Ureter (tissue), 1 donor: ENCODE results near the genes TCFL5 and STMN3.

DNA sequence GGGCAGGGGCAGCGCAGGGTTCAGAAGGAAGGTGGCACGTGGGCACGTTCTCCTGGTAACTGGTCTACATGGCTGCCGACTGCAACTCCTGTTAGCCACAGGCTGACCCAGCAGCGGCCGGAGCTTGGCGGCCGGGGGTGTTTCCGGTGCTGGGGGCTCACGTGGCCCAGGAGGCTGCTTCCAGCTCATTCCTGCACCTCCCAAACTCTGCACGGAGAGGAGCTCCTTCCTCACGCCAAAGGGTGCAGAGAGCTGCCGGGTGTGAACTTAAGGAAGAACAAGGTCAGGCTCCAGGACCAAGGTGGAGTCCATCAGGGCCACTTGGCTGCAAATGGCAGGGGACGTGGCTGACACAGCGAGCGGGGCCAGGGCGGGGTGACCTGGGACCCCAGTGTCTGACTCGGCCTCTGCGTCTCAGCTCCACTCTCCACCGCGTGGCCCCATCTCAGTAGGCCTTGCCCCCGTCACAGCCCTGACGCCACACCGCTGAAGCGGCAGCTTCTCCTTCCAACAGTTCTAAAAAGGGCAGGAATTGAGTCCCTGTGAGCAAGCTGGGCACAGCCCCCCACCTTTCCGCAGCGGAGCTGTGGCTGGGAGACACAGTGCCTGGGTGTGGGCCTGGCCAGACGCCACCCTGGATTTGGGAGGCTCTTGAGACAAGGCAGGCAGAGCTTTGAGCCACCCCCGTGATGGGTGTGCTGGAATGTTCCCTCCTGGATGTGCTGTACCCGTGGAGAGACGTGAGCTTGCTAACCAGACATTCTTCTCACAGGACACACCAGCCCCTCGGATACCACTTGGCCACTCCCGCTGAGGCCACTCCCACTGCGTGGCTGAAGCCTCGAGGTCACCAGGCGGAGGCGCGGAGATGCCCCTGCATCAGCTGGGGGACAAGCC, 13.5 kb downstream of the SLCO4A1 start:
- PRO-cap = no peak

DNA sequence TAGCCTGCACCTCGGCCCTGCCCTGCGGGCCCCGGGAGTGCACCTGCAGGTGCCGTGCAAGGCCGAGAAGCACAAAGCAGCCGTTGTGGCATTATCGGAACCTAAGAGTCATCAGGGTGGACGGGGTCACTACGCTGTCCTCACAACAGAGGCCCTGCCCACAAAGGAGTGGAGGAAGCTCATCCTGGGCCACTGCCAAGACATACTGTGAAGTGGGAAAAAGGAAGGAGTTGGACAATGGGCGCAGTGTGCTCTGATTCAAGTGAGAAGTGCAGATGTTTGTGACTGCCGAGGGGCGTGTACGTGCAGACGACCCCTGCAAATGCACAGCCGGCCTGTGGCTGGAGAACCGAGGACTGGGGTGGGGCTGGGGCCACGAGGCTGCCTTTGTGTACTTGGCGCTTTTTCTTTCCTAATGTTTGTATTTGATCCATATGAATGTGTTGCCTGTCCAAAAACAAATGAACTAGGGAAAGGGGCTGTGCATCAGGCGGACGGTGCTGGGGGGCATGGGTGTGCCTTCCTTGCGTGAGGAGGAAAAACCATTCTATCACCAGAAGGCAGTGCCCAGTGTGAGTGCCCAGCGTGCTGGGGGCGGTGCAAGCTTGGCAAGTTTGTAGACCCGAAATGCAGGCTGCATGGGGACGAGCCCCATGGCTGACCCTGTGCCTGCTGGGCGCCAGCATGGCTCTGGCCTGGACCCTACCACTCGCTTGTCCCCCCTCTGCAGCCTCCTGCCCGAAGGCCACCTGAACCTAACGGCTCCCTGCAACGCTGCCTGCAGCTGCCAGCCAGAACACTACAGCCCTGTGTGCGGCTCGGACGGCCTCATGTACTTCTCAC, 24.9 kb downstream of the SLCO4A1 start:
- PRO-cap = no peak

DNA sequence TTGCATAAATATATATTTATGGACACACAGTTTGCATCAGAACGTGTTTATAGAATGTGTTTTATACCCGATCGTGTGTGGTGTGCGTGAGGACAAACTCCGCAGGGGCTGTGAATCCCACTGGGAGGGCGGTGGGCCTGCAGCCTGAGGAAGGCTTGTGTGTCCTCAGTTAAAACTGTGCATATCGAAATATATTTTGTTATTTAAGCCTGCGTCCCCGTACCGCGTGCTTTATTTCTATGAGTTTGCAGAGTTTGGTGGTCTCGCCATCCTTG, 29.7 kb downstream of the SLCO4A1 start:
- PRO-cap = no peak

- PRO-cap = no peak
Observed at GRCh38 chr20:62703494-62703806, 5.2 kb upstream of the NTSR1 start.

DNA sequence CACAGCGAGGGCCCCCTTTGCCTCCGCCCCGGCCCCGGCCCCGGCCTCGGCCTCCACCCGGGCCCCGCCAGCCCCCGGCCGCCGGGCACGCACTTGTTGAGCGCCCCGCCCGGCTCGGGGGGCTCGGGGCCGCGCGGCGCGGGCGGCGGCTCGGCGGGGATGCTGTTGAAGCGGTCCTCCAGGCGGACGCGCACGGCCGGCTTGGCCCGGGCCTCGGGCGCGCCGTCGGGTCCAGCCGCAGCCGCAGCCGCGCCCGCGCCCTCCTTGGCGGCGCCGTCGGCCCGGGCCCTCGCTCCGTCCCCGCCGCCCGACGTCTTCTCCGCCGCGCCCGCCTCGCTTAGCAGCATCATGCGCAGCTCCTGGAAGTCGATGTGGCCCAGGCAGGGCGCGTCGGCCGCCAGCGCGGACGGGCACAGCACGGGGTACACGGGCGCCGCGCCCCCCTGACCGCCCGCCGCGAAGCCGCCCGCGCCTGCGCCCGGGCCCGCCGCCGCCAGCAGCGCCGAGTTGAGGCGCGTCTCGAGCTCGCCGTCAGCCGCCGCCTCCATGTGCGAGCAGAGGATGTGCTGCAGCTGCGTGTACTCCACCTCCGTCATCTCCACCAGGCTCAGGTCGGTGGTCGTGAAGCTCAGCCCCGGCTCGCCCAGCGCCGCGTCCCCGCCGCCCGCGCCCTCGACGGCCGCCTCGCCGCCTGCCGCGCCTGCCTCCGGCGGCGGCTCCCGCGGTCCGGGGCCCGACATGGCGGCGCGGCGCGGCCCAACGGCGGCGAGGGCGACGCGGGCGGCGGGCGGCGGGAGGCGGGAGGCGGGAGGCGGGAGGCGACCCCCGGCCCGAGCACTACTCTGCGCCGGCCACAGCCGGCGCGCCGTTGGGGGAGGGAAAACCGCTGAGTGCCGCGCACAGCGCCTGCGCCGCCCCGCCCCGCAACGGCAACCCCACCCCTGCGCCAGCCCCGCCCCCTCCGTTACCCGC, at the start of gene TCFL5:
TSS of gene TCFL5 (minus strand) at position 892 of the 972 bp plus-strand sequence.
- PRO-cap = bidirectional peak, plus-strand start outside the sequence, minus-strand start at position 870 of the sequence

GRCh38 chr20:62898446-62899131, 27.7 kb downstream of the DIDO1 start:
- PRO-cap = no peak

DNA sequence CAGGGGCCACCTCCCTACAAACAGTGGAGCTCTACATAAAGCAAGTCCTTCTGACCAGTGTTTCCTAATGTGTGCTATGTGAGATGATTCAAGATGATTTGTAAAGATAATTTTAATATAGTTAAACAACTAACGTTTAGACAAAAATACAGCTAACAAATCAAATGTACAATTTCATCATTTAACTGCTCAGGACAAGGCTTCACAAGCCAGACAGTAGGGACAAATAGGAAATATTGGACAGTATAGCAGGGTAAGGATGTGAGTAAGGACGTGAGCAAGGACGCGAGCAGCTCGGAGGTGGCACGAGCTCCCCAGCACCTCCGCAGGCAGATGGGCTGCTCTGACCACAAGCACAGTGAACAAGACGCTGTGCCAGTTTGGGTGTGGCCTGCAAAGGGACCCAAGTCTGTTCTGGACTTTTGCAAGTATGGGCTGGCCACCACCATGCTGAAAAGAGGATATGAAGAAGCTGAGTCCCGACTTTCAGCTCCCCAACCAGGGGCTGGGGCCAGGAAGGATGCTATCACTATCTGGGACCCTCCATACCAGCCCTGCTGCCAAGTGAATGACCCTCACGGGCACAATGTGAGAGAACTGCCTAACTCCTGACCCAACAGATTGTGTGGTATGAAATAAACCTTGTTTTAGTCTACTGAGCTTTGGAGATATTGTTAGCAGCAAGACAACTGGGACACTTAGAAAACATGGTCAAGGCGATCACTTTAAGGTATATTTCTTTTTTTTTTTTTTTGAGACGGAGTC, 14.4 kb downstream of the DIDO1 start:
- PRO-cap = no peak

- PRO-cap = no peak
Observed at GRCh38 chr20:62923348-62923755, 3.0 kb downstream of the DIDO1 start.

GRCh38 chr20:62947337-62948014, 5.0 kb upstream of the SLC17A9 start:
- PRO-cap = no peak

DNA sequence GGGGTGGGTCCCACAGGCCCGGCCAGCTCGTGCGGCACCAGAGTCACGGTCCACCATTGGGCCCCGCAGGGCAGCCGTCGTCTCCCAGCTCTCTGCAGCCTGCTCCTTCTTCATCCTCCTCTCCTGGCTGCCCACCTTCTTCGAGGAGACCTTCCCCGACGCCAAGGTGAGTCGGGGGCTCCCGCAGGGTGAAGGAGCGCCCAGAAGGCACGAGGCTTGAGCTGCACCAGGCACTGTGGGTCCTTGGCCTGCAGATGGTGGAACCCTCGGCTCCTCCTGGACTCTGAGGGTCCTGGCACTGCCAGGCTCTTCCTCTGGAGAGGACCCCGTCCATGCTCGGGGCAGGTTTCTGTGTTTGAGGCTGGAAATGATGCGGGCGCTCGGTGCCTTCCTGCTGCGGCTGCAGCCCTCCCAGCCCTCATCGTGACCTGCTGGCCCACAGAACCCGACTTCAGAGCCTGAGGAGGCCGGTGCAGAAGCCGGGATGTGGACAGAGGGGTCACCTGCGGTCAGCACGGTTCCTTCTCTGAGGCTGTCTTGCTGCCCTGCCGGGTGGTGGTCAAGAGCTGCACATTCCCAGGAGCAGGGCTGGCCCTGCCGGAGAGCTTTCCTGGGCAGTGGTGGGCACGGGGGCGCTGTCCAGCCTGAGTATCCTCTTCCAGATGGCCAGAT, 11.1 kb downstream of the SLC17A9 start:
- PRO-cap = no peak

DNA sequence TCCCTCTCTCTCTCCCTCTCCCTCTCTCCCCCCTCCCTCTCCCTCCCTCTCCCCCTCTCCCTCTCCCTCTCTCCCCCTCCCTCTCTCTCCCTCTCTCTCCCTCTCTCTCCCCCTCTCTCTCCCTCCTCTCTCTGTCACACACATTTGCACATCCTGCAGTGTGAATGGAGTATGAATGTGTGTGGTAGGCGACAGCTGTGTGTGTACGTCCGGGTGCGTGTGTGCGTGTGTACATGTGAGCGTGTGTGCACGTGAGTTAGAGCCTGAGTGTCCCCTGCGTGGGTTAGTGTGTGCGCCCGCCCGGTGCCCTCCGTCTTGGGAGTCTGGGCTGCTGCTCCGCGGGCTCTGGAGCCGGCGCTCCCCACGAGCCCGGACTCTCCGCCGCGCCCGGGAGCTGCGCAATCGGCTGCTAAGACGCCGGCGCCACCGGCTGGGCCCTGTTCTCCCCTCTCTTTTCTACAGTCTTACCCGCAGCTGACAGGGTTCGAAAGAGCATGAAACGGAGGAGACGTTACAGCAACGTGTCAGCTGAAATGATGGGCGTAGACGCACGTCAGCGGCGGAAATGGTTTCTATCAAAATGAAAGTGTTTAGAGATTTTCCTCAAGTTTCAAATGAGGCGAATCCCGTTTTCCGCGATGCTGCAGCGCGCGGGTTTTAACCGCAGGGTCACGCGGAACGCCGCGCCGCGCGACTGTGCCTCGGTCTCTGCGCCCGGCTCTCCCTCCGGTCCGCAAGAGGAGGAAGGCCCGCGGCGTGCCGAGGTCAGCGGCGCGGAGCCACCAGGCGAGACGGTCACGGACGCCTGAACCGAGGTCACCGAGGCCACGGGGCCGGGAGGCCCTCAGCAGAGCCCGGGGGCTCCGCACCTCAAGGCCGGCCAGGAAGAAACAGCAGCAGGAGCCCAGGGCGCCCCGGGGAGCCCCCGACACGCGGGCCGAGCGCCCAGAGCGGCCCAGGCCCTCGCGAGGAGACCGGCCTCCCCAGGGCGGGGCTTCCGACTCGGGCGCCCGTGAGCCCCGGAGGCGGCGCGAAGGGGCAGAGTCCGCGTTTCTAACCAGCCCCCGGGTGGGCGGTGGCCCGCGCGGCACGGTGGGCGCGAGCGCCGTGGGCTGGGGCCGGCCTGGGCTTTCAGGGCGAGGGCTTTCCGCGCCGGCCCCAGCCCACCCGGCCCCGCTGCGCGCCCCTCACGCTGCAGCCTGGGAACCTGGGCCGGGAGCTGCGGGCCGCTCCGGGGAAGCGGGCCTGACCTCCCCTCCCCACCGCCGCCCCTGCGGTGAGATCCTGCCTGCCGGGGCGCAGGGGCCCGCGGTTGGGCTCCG, 95.3 kb upstream of the BHLHE23 start:
- PRO-cap = no peak

DNA sequence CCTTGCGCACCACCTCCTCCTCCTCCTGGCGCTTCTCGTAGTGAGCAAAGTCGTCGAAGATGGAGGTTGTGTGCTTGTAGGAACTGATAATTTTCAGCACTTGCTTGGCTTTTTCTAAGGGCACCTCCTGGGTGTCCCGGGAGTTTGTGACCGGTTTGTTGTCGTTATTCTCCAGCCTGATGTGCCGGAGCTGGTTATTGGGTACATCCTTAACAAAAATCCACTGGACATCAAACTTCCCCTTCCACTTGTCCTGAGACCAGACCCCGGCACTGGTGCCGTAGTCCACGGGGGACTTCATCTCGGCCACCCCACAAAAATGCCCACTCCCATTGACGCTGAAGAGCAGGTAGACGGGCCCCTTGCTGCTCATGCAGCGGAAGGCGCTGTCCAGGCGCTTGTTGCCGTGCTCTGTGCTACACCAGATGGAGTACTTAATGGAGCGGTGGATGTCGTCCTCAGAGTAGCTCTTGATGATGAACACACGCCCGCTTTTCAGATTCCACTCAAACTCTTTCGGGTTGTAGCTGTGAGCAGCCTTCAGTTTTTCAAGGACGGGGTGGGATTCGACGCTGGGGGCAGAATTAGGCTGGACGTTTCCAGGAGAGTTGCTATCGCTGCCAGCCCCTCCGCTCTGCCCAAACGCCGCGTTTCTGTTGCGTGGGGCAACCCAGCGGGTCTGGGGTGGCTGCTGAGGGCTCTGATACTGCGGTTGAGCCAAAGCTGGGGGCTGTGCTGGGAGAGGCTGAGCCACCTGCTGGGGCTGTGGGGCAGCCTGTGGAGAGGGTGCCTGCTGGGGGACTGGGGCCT, 13.4 kb downstream of the YTHDF1 start:
- PRO-cap = no peak

DNA sequence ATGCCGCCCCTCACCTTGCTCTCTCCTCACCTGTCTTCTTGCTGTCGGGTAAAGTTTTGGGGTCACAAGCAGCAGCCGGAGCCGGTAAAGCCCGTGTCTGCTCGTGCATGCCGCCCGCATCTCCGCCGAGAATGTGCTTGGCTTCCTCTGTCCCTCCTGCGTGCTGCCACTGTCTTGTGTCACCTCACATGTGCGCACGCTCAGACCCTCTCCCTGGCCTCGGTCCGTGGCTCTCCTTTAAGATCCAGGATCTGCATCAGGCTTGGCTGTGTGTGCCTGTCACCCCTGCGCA, 9.2 kb upstream of the COL20A1 start:
- PRO-cap = no peak

DNA sequence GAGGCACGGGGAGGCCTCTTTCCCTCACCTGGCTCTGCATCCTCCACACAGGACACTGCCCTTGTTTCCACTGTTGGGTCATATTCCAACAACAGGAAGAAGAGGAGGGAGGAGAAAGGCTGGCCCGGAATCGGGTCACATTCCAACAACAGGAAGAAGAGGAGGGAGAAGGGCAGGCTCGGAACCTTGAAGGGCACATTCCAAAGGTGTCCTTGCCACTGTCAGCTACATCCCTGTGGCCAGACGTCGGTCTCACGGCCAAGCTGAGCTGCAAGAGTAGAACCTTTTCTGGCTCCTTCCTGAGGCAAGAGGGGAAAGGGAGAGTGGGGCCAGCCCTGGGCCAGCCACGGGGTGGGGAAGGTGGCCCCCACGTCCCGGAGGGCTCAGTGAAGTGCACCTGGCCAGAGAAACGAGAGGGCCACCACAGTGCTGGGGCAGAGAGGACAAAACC, 25.4 kb downstream of the CHRNA4 start:
- PRO-cap = no peak

- PRO-cap = no peak
Observed at GRCh38 chr20:63432592-63432992, 39.9 kb downstream of the KCNQ2 start.

- PRO-cap = no peak
Observed at GRCh38 chr20:63582941-63583562, 9.0 kb upstream of the HELZ2 start.

GRCh38 chr20:63641231-63642000, 11.8 kb downstream of the STMN3 start:
- PRO-cap = bidirectional peak, plus-strand start at chr20:63642139, minus-strand start at chr20:63641841

DNA sequence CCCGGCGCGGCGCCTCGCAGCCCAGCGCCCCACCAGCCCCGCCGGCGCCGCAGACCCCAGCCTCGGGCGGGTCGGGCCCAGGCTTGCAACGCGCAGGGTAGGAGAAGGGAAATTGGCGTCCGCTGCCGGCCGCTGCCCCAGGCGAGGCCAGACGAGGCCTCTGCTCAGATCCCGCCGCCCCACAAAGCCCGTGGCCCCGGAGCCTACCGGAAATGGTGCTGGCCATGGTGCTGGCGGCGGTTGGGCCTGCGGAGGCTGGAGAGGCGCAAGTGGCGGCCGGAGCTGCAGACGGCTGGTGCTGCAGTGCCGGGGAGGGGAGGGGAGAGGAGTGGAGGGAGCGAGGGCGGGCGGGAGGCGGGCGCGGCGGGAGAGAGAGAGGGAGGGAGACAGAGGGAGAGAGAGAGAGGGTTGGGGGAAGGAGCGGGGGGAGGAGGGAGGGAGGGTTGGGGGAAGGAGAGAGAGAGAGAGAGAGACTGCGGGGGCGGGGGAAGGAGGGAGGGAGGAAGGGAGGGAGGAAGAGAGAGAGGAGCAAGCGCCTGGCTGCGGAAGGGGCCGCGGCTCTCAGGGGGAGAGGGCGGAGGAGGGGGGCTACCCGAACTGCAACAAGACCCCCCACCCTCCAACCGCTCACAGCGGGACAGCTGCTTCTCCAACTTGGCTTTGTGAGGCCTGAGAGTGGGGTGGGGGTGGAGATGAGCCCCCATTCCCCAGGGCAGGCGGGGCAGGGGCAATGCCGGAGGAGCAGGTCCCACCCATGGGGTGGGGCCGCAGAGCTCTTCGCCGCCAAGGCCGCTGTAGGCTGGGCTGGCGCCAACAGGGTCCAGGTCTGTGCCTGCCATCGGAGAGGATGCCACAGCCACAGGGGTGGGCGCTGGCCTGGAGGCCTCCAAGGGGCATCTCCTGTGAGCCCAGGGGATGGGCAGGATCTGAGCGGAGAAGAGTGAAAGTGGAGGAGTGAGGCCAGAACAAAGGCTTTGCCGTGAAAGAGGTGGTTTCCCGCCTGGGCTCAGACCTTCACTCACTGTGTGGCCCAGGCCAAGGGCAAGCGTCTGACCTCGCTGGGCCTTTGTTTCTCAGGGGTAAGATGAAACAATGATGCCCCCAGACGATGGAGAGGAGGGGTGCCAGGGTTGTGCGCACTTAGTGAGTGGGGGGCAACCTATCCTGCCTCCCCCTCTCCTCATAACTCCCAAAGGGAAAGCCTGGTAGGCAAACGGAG, at the start of gene STMN3:
TSS of gene STMN3 (minus strand) at position 305 of the 1,219 bp plus-strand sequence.
- PRO-cap = bidirectional peak, plus-strand start at position 513 of the sequence, minus-strand start at position 288 of the sequence

DNA sequence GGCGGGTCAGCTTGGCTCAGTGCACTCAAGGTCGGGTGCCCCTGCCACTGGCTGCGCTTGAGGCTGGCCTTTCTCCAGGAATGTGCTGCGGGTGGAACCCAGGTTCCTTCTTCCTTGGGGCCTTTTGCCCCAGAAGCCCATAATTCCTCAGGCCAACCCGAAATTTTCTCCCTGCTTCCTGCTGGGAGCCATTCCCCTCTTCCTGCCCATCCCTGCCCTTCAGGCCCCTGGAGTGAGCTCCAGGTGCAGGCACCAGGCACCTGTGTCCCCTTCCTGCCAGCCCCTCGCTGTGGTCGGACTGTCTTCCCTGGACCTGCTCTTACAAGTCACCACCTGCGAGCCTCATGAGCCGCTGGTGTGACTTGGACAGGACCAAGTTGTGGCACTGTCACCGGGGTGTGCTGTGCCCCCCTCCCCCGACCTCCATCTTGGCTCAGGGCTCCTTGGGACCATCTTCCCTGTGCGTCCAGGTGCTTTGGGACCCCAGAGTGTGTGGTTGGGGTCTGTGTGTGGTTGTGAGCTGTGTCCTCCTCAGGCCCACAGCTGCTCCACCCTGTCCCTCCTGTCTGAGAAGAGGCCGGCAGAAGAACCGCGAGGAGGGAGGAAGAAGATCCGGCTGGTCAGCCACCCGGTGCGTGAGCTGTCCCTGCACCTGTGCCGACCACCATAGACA, 5.1 kb upstream of the TNFRSF6B start:
- PRO-cap = bidirectional peak, plus-strand start at position 588 of the sequence, minus-strand start at position 286 of the sequence

DNA sequence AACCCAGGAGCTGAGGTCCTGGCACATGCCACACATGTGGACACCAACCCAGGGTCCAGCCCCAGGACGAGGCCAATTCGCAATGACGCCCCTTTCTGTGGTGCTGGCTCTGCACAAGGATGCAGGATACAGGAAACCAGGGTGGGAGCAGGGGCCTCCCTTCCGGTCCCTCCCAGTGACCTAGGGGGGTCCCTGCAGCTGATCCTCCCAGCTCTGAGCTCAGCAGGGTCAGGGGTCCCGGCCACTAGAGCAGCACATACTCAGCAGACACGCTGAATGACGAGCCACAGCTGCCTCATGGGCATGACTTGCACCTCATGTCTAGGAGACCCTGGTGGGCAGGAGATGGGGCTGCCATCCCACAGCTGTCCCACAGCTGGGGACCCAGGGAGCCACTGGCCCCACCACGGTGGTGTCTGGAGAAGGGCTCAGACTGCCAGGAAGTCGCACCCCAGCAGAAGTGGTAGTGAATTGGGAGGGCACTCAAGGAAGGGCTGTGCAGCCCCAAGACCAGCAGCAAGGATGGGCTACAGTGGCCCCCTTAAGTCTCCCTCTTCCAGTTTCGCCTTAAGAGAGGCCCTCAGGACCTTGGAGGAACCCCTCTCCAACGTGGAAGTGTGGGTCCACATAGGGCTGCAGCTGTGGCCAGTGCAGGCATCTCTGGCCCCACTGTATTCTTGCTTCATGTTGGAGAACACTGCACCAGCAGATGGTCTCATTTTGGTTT, 3.5 kb downstream of the ARFRP1 start:
- PRO-cap = no peak